Non-pigmented ciliary epithelial cell (primary cell): Measurements from ENCODE around the gene IGSF6.

DNA sequence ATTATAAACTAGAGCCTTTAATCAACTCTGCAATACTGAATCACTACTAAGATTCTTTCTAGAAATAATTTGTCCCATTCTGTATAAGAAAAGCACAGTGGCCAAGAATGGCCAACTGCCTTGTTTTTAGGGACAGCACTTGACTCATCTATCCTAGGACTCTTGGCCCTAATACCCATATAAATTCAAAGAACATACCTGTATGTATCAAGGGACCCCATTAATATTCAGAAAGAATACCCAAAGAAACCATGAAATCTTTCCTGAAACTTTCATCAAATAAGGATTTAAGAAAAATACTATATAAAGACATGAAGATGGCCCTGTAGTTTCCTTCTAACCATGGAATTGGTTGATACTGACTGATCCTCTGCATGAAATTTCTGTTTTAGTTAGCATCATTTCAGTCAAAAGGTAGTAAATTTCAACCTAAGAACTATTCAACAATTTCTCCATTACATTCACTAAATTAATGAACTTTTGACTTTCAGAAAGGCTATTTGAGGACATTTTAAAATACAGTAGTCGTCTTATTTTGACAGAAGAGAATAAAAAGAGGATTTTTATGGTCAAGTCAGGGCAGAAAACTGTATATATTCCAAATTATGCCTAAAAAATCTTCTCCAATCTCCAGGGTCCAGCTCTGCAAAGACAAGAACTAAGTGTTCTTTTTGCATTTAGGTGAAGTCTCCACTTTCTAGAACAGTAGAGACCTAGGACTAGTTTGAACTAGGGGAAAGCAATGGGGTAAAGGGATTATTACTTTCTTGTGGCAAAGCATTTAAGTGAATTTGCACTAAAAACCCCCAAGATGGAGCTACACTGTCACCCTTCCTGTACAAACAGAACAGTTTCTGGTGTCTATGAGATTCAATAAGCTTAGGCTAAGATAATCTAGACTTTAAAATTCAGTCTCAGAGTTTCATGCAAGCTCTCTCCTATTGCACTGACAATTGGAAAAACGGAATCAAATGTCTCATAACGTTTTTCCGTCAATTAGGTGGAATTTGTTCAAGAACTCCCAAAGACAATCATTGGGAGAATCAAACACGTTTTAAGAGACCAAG lies 9.4 kb downstream of the THUMPD1 start:
- RRBS, result no CpG with 5 or more reads among the region's 5 CpGs

DNA sequence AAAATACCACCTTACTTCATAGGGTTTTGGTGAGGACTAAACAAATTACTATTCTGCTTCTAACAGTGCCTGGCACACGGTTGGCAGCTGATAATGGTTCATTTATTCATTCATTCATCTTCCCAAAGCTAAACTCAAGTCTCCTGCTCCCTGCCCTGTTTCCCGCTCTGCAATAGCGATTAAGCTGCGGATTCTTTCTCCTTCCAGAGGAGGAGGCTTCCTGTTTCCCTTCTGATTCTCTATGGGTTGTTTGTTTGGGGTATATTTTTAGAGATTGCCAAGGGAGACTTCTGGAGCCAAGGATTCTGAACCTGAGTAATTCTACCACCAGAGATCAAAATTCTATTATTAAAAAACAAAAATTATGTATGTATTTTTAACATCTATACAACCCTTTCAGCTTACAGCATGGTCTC lies 39.6 kb downstream of the DCUN1D3 start:
- RRBS, result no CpG with 5 or more reads among the region's 4 CpGs

DNA sequence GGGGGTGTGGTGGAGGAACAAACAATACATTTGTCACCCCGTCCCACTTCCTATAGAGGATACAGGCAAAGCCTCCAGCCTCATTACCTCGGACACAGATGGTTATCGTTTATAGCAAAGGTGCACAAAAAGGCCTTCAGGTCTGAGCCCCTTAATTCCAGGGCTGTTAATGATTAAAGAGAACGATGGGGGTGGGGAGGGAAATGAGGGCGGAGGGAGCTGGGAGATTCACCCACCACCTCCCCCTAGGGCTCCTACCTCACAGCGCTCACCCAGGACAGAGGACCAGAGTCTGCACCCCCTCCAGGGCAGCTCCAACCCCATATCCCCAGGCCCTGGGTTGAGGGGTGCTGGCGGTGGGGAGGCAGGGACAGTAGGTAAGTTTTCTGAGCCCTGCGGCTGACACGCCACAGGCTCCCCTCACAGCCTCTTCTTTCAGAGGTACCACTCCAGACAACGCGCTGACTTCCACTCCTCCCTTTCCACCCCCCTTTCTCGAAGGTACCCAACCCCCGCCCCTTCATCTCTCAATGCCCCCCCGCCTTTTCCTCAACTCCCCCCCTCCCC lies 447 bp downstream of the DCUN1D3 start:
- RRBS, result no CpG with 5 or more reads among the region's 14 CpGs

GRCh38 chr16:20911458-20911666 lies 10.8 kb downstream of the LYRM1 start:
- RRBS, result no CpG with 5 or more reads among the region's 1 CpG

GRCh38 chr16:20929882-20930362 lies 29.4 kb downstream of the LYRM1 start:
- RRBS, result no CpG with 5 or more reads among the region's 10 CpGs

- RRBS, result no CpG with 5 or more reads among the region's 6 CpGs
Observed at GRCh38 chr16:21260893-21261498, 17.1 kb downstream of the CRYM start.

- RRBS, result no CpG with 5 or more reads among the region's 5 CpGs
Observed at GRCh38 chr16:21302857-21303544, 24.9 kb upstream of the CRYM start.

DNA sequence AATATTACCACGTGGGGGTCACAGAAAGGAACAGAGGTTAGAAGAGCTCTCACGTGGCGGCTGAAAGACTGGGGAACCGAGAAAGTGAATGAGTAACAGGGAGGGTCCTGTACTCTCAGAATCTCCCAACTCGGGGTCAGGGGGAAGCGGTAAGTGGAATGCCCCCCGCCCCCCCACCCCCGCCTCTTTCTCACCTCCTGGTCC lies 98.2 kb upstream of the METTL9 start:
- RRBS, result no CpG with 5 or more reads among the region's 8 CpGs

- RRBS, result 75% methylated on average over 3 of the region's 23 CpGs
Observed at GRCh38 chr16:21506725-21507502, 92.5 kb upstream of the METTL9 start.

- RRBS, result no CpG with 5 or more reads among the region's 19 CpGs
Observed at GRCh38 chr16:21540942-21541643, 58.3 kb upstream of the METTL9 start.

DNA sequence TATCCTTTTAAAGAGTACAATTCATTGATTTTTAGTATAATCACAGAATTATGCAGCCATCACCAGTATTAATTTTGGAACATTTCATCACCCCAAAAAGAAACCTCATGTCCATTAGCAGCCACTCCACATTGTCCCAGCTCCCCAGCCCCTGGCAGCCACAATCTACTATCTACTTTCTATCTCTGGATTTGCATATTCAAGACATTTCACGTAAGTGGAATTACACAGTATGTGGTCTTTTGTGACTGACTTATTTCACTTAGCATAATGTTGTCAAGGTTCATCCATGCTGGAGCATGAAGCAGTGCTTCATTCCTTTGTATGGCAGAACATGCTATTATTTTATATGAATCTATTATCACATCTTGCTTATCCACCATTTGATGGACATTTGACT lies 10.6 kb downstream of the METTL9 start:
- RRBS, result no CpG with 5 or more reads among the region's 1 CpG

DNA sequence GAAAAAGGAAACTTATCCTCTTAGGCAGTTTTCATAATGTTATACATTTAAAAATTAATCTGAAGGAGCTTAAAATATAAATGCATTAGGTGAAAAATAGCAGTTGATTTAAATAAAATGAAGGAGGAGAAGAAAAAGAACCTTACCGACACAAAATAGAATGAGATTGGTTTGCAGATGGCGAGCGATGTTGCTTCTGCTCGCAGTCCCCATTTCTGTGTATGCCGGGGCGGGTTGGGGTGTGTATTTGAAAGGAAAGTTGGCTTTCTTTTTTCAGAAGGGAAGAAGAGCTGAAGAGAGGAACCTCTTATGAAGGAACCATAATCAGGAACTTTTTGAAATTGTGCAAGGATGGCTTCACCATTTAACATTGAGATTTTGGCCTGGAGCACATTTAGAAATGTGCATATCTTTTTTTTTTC lies at the start of gene IGSF6:
Gene IGSF6, minus strand, starts transcription at position 223 of the 422 bp plus-strand sequence.
- RRBS, result no CpG with 5 or more reads among the region's 6 CpGs

GRCh38 chr16:21820788-21821080 lies 36.8 kb downstream of the NPIPB4 start:
- RRBS, result no CpG with 5 or more reads among the region's 8 CpGs

DNA sequence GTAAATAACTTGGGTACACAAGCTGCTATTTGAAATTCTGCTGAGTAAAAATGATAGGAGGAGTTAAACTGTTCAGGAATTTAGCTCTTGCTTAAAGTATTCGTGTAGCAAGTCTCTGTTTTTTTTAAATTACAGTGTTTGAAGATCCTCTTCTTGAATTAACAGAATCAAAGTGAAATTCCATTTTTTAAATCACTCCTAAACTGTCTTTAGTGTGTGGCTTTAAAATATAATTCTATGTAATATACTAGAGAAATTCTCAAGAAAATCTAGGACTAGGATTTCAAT lies 18.8 kb downstream of the MOSMO start:
- RRBS, result no CpG with 5 or more reads among the region's 1 CpG

- RRBS, result no CpG with 5 or more reads among the region's 20 CpGs
Observed at GRCh38 chr16:22195505-22195978, 10.5 kb upstream of the EEF2K start.

- RRBS, result no CpG with 5 or more reads among the region's 13 CpGs
Observed at GRCh38 chr16:22199553-22199984, 6.5 kb upstream of the EEF2K start.

- RRBS, result no CpG with 5 or more reads among the region's 6 CpGs
Observed at GRCh38 chr16:22207480-22207753, 1.3 kb downstream of the EEF2K start.

DNA sequence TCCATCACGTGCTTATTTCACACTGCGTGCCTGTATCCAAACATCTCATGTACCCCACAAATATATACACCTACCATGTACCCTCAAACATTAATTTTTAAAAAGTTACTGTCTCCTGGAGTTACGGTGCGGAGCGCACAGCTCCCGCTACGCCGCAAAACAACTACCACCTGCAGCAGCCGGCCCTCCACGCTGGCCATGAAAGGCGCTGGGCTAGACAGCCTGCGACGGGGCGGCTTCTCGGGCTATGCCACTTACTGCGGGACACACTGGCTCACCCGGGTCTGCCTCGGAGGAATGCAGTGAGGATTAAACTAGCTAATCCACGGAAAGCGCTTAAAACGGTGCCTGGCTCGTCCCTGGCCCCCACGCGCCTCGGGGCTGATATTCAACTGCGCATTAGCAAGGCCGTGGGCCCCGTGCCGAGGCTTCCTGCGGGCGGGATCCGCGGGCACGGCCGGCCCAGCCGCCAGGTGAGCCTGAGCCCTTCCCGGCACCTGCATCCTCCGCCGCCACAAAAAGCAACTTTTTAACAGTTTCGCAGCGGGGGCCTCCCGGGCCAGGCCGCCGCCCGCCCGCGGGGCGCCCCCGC lies 690 bp downstream of the CDR2 start:
- RRBS, result 2% methylated on average over 11 of the region's 49 CpGs

GRCh38 chr16:23092748-23093287 lies 56.4 kb downstream of the USP31 start:
- RRBS, result no CpG with 5 or more reads among the region's 4 CpGs